ENCODE measurements around a stretch of chr12.

DNA sequence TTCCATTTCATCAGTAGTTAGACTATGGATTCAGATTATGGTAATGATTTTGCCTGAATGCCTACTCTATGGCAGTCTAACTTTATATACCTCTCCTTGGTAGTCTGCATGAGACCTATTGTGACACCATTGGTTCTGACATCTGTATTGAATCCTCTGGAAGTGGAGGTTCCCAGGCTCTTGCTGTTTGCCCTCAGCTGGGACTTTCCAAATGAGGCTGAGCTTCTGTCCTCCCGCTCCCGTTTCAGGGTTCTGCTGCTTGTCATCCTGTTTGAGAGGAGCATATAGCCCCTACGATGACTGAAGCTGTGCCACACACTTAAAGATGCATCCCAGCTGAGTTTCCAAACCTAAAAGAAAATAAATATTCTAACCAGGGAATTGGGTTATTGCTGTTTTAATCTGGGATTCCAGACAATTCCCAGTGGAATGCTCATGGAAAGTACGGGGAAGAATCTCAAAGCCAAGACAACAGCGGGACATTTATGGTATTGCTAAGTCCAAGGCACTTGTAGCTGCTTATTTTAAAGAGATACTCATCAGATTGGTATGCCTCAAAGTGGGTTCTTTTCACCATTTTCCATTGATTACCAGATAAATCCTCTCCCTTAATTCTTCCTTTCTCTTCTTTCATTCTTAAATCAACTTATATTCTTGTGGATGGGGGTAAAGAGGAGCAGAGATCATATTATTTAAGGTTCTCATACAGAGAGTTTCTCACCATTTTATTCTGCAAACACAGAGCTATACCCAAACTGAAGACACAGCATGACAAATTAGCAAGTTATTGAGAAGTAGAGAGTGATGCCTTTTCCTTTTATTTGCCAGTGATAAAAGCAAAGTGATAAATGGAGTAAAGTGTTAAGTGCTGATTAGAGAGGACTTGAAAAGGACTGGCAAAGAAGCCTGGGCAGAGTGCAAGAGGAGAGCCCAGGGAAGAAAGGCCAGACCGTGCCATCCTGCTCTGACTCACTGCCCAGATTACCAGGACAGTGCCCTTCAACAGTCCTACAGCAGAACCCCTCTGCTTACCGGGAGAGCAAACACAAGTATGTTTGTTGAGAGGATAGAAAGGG, 106.2 kb downstream of the ETV6 start:
- RRBS, result no CpG with 5 or more reads among the region's 7 CpGs

- RRBS, result no CpG with 5 or more reads among the region's 3 CpGs
Observed at GRCh38 chr12:11798706-11799296, 149.3 kb downstream of the ETV6 start.

- RRBS, result no CpG with 5 or more reads among the region's 4 CpGs
Observed at GRCh38 chr12:11856975-11857251, 207.4 kb downstream of the ETV6 start.

DNA sequence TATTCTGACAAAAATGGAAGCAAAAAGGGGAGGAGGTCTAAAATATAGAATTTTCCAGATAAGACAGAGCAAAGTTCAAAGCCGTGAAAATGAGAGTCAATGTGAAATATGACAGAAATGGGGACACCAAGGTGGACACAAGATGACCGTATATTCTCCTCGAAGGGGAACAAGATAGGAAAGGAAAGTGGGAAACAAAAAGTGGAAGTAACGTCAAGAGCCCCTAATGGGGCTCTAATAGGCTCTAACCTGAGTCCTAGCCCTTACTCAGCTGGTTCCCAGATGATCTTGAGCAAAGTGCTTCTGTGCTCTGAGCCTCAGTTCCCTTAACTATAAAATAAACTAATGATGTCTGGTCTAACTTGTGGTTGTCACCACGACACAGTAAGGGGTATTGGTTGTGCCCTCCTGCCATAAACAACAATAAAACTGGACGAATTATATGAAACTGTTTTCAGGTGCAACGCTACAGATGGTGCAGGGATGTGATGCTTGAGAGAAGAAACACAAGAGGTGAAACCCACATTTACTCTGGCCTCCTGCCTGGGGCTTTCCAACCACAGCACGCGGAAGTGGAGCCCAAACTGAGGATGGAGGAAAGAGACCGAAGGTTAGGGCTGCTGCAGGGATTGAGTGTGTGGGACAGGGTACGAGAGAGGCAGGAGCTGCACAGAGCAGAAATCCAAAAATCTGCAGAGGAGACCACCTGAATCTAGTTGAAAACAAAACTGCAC, 45.8 kb upstream of the BCL2L14 start:
- RRBS, result no CpG with 5 or more reads among the region's 11 CpGs

DNA sequence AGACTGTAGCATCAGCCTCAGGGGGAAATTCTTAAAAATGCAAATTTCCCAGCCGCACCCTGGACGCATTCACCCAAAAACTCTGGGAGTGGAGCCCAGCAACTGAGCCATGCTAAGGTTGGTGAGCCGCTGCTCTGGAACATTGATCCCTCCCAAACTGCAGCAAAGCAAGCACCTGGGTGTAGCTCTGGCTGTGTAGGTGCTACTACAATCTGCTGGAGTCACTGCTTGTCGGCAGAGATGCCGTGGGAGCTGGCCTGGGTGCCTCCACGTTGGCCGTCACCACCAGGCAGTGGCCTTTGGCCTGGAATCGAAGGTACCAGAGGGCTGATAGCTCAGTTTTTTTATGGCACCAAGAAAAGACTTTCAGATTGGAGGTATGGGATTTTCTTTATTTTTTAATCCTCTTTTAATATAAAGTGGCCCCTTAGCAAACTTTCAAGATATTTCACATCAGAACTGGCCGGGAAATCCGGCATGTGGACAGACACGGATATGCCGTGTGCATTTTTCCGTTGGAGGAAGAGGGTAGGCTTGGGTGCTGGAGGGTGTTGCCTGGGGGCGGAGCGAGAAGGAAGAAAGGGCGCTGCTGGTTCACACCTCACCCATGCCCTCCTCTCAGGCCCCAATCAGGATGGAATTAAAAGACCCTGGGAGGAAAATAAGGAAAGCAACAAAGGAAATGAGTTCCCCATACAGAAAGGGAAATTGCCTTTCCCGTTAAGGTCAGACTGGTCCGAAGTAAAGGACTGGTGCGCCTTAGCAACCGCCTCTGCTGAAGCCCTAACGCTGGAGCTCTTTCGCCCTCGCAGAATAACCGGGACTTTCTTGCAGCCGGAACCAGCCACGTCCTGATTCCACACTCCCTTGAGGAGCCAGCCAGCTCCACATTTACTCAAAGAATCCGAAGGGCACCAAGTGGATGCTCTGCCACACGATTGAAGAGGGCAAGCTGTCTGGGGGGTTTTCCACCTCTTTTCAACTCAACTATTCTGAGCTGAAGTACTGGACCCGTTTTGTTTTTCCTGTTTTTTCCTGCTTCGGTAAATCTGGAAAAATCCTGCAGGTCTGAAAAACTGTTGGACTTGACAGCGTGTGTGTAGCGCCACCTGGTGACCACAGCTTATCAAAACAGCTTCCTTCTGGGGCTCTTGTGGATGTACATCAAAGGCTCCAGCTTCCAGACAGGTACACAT, 37.9 kb upstream of the BCL2L14 start:
- RRBS, result no CpG with 5 or more reads among the region's 32 CpGs

- RRBS, result 31% methylated on average over 7 of the region's 26 CpGs
Observed at GRCh38 chr12:12071886-12072920, 1.5 kb downstream of the BCL2L14 start.

DNA sequence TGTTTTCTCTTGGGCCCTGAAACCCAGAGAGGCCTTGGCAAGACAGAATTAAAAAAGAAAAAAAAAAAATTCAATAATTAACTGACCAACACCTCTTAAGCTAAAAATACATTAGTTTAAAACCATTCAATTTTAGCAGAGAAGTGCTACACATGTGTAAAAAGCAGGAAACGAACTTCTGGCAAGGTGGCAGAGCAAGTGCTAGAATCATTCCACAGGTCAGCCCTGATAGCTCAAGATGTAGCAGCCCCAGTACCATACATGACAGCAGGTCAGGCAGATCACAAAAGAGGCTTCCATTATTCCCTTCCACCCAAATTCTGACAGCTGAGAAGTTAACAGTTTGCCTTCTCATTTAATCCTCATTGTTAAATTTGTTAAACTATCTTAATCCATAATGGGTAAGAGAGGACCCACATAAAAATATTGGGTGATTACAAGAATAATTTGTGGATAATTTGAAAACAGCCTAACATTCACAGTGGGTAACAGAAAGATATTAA, 48.6 kb downstream of the BCL2L14 start:
- RRBS, result no CpG with 5 or more reads among the region's 1 CpG

DNA sequence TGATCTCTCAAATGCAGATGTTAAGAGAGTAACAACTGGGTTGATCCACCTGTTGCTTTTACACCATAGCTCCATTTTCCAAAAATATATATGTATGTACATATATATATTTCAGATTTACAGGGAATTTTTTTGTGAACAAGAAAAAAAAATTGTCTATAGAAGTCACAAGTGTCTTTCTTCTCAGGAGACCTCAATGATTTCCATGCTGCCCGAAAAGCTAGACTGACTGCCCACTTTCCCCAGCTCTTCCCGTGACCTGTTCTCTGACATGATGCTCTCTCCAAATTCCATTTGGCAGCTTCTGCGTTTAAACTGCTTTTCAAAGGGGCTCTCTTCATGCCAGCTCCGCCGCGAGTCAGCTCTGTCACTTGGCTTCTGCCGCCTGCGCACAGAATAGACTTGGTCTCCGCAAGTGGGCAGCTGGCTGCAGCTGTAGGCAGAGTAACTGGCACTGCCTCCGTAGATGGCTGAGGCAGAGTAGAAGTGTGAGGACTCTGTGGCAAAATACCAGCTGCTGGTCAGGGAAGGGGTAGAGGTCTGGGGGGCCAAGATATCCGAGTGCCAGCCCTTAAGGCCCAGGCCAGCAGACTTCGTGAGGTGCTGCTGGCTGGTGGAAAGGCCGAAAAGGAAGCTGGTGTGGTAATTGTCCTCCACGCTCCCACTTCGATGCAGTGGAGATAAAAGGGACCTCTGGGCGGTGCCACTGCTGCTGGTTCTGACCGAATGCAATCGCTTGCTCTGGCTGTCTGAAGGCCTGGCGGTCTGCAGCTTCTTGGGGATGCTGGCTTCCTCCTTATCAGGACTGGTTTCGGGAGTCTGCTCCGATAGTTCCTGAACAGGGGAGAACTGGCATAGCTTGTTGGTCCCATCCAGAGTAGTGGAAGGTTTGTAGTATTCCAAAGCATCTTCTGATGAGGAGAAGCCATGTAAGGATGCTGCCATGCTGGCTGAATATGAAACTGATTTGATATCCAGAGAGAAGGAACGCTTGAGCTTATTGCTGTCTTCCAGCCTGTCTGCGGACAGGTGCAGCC, 85.7 kb downstream of the DUSP16 start:
- RRBS, result no CpG with 5 or more reads among the region's 23 CpGs

- RRBS, result no CpG with 5 or more reads among the region's 1 CpG
Observed at GRCh38 chr12:12563912-12564336, 1.3 kb upstream of the DUSP16 start.

- RRBS, result no CpG with 5 or more reads among the region's 9 CpGs
Observed at GRCh38 chr12:12582716-12583497, 20.2 kb upstream of the DUSP16 start.

- RRBS, result 10% methylated on average over 4 of the region's 24 CpGs
Observed at GRCh38 chr12:12718524-12719422, 1.6 kb downstream of the CDKN1B start.

- RRBS, result 4% methylated on average over 22 of the region's 33 CpGs
Observed at GRCh38 chr12:12724359-12724763, 7.2 kb downstream of the CDKN1B start.

- RRBS, result 3% methylated on average over 39 of the region's 102 CpGs
Observed at GRCh38 chr12:12725155-12726137, 8.3 kb downstream of the CDKN1B start.

DNA sequence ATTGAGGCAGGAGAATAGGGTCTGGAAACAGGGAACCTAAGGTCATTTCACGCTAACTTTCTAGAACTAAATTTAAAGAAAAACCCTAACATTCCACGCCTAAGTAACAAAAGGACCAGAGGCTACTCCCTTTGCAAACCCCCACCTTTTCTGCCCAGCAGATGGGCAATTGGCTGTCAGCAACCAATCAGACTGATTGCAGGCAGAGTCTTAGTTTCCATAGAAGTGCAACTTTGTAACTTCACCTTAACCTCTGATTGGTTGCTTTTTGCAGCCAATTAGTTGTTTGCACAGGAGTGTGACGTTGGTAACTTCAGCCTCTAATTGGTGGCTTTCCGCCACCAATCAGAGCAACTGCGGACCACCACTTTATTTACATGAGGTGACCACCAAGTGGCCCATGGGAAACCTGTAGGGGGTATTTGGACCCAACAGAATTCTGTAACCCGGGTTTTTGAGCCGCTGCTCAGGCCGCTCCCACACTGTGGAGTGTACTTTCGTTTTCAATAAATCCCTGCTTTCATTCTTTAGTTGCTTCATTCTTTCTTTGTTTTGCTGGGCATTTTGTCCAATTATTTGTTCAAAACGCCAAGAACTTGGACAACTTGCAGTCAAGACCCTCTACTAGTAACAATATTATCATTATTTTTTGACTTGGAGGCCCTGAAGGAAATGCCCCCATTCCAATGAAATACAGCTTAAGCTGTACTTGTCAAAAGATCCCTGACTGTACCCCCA, 32.3 kb downstream of the CDKN1B start:
- RRBS, result no CpG with 5 or more reads among the region's 10 CpGs

DNA sequence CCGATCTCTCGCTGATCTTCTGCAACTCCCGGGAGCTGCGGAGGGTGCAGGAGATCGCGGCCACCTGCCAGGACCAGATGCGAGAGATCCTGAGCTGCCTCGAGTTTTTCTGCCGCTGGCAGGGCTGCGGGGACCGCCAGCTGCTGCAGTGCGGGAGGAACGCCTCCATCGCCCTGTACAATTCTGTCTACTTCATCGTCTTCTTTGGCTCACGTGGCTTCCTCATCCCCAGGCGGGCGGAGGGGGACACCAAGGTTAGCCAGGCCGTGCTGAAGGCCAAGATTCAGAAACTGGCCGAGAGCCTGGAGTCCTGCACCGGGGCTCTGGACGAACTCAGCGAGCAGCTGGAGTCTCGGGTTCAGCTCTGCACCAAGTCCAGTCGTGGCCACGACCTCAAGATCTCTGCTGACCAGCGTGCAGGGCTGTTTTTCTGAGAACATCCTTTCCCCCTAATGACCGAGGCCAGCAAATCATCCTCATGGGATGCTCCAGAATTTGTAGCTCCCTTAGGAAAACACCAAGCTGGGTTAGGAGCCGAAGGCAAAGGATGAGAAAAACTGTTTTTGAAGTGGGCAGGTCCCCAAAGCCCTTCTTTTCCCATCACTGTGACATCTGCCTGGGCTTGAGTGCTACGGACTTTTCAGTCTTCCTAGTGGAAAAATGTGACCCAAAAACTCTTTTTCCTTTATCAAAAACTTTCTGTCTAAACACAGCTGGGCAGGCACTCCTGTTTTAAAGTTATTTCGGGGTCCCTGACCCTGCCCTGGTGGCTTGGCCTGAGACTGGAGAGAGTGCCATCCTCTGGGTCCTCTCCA, 2.0 kb downstream of the APOLD1 start:
- RRBS, result 28% methylated on average over 3 of the region's 31 CpGs

- RRBS, result no CpG with 5 or more reads among the region's 2 CpGs
Observed at GRCh38 chr12:12838457-12838708, 25.2 kb downstream of the DDX47 start.

GRCh38 chr12:12870292-12870878, 21.0 kb upstream of the GPRC5A start:
- RRBS, result no CpG with 5 or more reads among the region's 8 CpGs

DNA sequence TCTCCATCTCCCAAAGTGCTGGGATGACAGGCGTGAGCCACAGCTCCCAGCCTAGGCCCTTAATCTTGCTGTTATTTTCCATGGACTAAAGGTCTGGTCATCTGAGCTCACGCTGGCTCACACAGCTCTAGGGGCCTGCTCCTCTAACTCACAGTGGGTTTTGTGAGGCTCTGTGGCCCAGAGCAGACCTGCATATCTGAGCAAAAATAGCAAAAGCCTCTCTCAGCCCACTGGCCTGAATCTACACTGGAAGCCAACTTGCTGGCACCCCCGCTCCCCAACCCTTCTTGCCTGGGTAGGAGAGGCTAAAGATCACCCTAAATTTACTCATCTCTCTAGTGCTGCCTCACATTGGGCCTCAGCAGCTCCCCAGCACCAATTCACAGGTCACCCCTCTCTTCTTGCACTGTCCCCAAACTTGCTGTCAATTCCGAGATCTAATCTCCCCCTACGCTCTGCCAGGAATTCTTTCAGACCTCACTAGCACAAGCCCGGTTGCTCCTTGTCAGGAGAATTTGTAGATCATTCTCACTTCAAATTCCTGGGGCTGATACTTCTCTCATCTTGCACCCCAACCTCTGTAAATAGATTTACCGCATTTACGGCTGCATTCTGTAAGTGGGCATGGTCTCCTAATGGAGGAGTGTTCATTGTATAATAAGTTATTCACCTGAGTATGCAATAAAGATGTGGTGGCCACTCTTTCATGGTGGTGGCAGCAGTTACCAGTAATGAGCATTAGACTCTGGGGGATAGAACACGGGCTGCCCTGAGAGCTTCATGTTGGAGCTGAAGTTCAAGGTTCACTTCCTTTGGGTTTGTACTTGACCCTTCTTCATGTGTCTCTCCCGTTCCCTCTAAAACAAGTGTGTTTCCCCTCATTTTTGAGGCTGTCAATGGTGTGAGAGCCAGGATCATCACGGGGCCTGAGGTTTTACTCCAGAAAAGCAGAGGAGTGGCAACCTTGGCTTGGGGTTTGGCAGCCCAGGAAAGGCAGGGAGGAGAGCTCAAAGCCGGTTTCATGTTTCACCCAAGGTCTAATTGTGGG, 21.9 kb downstream of the GPRC5A start:
- RRBS, result no CpG with 5 or more reads among the region's 12 CpGs

- RRBS, result no CpG with 5 or more reads among the region's 11 CpGs
Observed at GRCh38 chr12:12974964-12975587, 23.1 kb upstream of the GPRC5D start.

DNA sequence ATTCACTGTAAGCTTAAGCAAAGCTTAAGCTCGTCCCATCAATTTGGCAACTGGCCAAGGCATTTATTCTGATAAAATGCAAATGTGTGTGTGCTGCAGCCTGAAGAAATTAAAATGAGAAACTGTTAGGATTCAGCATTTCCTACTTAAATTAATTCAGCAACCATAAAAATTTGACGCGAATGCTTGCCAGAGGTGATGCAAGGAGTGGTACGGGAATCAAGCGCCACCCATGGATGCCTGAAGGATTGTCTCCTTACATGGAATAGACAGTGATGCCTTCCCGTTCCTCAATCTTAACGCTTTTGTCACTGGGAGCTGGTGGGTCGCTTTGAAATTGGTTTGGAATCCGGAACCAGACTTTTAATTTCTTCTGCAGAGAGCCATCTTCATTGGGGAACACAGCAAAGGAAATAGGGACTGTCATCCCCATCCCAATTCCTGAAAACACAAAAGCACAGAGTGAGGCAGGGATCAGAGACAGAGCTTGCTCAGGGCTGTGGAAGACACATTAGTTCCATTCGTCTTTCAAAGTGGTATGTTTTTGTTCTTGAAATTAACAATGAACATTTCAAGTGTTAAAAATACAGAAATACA, 13.1 kb downstream of the HEBP1 start:
- RRBS, result no CpG with 5 or more reads among the region's 10 CpGs